SUDHL5 (cell line): ENCODE measurements around a stretch of chrX.

DNA sequence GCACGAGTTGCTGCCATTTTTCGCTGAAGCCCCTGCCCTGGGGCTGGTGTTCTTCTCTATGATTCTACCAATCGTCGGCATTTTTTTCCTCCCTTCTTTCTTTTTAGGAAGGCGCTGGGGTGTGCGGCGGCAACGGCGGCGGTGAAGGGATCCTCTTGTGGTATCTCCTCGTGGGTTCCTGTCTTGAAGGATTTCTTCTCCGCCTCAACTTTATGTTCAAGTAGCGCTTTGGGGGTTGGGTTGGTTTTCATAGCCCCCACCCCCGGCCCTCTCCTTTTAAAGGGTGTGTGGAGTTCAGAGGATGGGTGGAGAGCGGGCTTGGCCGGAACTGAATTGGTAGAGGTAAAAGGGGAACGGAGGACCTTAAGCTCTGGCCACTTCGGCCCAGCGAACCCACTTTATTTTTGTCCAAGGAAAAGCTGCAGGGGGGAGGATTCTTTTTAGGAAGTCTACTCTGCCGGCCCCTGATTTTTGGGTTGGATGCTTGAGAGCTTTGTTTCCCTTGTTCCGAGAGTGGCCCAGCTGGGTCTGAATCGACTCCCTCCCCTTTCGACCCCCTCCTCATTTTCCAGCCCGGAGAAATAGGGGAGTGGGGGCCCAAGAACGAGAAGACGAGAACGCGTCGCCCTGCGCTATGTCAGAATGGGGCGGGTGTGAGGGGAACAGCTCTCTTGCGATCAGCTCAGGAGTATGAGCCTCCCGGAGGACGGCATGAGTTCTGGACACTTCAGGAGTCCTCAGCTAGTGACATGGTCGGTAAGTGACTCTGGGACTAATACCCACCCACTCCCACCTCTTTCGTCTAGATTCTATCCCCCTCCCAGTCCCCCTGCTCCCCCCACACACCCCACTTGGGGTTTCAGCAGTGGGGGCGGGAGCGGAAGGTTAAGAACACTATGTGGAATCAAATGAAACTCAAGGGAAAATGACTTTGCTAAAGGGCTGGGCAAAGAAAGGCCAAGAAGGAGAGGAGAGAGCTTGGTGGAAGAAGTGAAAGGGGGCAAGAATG is 734 bp downstream of the KLF8 start:
- PRO-cap, result no peak

- PRO-cap, result no peak
Observed at GRCh38 chrX:56233654-56234092, 1.5 kb downstream of the KLF8 start.

DNA sequence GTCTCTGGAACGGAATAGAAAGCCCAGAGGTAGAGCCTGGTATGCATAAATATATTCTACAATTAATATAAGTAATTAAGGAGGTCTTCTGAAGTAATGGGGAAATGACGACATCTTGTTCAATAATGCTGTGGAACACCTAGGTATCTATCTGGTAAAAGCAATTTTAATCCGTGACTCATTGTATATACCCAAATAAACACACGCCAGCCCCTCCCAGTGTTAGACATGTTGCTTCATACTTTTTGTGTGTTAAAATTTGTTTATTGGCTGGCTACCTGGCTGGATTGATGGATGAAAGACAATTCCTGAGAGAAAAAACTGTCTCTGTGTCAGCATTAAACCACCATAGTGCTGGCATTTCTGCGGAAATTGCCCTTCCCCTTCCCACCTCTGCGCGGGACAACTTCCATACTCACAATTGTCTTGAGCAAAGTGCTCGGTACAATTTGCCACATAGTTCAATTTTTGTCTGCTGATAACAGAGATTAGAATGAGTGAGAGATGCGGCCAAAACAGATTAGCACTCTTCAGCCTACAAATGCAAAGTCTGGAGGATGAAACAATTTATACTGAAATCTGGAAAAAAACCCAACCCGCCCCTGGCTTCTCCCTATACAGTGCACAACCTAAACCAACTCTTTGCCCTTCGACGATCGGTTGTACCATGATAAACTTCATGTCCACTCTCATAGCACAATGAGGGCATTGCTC is 500 bp upstream of the ZXDA start:
- PRO-cap, result no peak

GRCh38 chrX:63349312-63350339 is 1.5 kb downstream of the SPIN4 start:
- PRO-cap, result no peak

GRCh38 chrX:63434096-63435038 is 83.2 kb upstream of the SPIN4 start:
- PRO-cap, result no peak

- PRO-cap, result unidirectional peak, plus-strand start at chrX:63758133
Observed at GRCh38 chrX:63757838-63758277, 27.2 kb downstream of the ARHGEF9 start.

- PRO-cap, result no peak
Observed at GRCh38 chrX:64206515-64207057, 1.1 kb upstream of the AMER1 start.

DNA sequence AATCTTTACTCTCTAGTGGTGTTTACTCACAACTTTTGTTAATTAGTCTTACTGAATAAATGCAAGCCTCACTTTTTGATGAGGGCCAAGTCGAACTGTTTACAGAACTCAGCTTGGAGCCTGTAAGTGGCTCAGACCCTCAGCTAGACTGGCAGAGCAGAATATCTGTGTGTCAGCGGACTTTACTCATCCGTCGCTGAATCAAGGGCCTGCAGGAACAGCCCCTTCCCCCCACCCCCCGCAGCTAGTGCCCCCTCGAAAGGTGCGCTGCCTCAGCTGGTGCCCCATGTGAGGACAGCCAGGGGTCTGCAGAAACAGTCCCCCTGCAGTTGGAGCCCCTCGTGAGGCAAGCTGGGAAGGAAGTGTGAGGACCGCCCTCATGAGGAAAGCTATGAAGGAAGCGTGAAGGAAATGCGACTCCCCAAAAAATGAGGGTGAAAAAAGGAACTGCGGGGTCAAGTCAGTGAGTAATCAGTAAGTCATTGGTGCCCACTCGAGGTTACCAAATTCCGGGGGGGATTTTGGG is 161.3 kb downstream of the ZC3H12B start:
- PRO-cap, result no peak

GRCh38 chrX:65517990-65518662 is 16.5 kb downstream of the LAS1L start:
- PRO-cap, result no peak

GRCh38 chrX:65529427-65529985 is 5.1 kb downstream of the LAS1L start:
- PRO-cap, result no peak

DNA sequence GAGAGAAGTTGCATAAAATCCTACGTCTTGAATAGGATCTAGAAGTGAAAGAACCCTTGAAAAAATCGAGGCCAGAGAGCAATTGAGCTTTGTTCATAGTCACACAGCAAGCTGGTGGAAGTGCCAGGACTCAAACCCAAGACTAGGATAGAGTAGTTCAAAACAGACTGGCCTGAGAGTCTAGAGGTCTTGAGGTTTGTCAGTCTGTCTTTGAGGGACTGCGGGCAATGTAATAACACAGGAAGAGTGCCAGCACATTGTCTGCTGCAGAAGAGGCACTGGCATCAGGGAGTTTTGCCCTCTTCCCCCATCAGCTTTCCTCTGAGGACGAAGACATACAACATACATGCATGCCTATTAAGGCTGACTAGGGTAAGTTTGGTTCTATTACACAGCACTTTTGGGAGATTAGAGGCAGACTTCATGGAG is 63.9 kb upstream of the LAS1L start:
- PRO-cap, result no peak

DNA sequence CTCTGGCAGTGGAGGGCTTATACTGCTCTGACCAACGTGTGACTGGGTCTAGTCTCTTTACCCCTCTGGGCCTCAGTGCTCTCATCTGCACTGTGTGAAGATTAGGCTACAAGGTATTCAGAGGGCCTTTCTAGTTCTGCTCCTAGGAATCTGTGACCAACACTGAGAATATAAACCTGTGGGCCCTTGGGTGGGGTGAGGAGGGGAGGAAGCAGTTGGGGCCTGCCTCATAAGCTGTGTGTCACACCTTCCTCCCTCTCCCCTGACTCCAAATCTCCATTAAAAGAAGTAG is 66.4 kb upstream of the MSN start:
- PRO-cap, result no peak

DNA sequence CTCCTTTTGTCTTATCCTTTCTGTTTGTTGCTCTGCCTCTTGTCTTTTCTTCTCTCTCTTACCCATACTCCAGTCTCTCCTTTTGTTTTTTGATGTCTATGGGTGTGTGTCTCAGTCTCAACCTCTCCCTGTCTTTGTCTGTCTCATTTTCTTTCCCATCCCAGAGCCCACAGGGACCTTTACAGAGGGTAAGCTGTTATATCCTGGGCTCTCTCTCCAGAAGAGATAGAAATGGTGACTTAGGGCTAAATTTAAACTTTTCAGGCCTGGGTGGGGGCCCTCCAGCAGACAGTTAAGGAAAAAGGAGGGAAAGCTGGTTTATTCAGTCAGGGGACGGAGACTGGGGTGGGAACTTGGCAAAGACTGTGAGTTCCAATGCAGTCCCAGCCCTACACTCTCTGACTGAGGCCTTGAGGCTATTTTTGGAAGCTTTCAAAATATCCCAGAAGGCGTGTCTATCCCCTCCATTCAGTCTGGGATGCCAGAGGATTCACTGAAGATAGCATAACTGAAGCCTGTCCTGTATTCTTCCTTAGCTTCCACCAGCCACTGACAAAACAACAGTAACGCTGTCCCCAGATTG is 32.2 kb upstream of the MSN start:
- PRO-cap, result no peak

- PRO-cap, result bidirectional peak, plus-strand start at chrX:65698149, minus-strand start at chrX:65698008
Observed at GRCh38 chrX:65697634-65698951, 30.6 kb downstream of the MSN start.

GRCh38 chrX:66005050-66006291 is 34.4 kb downstream of the VSIG4 start:
- PRO-cap, result no peak

GRCh38 chrX:66021215-66021942 is 18.5 kb downstream of the VSIG4 start:
- PRO-cap, result no peak

- PRO-cap, result no peak
Observed at GRCh38 chrX:68206318-68206794, 226.9 kb downstream of the OPHN1 start.

- PRO-cap, result no peak
Observed at GRCh38 chrX:68249373-68250021, 183.8 kb downstream of the OPHN1 start.

GRCh38 chrX:68499155-68499554 is 304 bp downstream of the YIPF6 start:
- PRO-cap, result no peak

- PRO-cap, result no peak
Observed at GRCh38 chrX:68536801-68537497, 38.1 kb downstream of the YIPF6 start.